Measurements from ENCODE around the gene OR2Y1.

DNA sequence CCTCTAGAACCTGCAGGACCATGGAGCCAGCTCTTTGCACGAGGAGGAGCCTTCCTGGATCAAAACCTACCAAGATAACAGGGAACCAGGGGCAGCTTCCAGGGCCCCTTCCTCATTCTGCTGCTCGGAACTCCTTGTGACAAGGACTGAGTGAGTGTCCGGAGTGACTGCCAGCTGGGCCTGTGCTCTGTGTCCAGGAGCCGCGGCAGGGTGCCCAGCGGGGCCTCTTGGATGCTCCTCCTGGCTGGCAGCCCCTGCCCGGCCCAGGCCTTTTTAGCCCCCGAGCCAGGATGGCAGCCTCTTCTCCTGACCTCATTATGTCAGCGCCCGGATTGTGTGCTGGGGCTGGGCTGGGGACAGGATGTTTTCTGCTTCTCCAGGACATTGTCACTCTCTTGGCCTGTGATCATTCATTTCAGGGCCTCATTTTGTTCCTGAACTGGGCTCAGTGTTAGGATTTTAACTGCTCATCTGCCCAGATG lies 161.8 kb downstream of the COL23A1 start:
- PRO-cap = no peak

- PRO-cap = no peak
Observed at GRCh38 chr5:178544472-178544999, 45.7 kb downstream of the COL23A1 start.

DNA sequence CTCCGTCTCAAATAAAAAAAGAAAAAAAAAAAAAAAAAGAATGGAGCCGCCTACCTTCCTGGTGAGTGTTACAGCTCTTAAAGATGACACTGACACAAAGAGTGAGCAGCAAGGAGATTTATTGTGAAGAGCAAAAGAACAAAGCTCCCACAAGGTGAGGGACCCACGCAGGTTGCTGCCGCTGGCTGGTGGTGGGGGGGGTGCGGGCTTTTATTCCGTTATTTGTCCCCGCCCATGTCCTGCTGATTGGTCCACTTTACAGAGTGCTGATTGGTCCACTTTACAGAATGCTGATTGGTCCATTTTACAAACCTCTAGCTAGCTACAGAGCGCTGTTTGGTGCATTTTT lies 27.7 kb downstream of the COL23A1 start:
- PRO-cap = no peak

DNA sequence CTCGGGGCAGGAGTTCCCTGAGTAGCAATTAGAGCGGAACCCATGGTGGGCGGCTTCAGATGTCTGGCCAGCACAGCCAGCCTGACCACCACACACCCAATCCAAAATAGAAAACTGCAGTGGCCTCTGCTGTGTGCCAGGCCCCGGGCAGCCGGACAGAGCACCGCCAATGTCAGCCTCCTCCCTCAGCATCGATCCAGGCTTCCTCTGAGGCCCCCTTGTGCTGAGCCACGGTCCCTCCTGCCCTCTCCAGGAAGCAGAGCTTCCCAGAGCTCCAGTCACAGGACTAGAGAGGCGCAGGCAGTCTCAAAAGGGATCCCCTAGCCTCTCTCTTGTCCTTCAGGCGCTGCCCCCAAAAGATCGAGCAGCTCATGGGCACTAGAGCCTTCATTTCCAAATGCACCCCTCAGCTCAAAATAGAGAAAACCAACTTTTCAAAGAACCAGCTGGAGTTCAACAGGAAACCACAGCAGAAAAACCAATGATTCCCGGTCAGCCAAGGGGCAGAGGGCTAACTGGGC lies 2.6 kb downstream of the ADAMTS2 start:
- PRO-cap = no peak

GRCh38 chr5:179530331-179531136 lies 19.8 kb upstream of the RUFY1 start:
- PRO-cap = bidirectional peak, plus-strand start at chr5:179530864, minus-strand start at chr5:179530782

- PRO-cap = no peak
Observed at GRCh38 chr5:179729761-179730718, 2.6 kb upstream of the MAML1 start.

DNA sequence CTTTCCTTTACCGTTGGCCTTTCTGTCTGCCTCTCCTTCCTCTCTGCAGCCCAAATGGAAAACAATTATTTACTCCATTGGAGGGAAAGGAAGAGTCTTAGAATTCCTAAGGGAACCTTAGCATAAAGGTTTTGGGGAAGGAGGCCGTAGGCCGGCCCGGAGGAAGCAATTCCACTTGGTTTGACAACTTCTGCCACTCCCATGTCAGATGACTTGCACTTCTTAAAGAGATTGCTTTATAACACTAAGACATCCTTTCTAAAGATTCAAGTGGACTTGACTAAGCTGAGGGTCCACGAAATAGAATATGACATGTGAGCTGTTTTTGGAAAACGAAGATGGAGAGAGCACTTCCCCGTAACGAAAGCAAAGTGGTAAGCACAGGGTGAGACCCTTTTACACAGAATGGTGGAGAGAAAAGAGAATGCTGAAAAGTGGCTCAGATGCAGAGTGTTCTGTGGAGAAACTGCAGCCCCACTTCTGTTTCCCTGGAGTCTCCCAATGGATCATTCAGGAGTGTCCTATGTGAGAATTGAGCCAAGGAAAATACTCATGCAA lies 17.9 kb upstream of the LTC4S start:
- PRO-cap = no peak

DNA sequence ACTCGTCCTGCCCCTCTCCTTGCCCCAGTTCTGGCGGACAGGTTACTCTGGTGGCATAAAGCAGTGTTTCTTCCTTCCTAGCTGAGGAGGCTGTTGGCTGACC lies 831 bp upstream of the SQSTM1 start:
- PRO-cap = no peak

DNA sequence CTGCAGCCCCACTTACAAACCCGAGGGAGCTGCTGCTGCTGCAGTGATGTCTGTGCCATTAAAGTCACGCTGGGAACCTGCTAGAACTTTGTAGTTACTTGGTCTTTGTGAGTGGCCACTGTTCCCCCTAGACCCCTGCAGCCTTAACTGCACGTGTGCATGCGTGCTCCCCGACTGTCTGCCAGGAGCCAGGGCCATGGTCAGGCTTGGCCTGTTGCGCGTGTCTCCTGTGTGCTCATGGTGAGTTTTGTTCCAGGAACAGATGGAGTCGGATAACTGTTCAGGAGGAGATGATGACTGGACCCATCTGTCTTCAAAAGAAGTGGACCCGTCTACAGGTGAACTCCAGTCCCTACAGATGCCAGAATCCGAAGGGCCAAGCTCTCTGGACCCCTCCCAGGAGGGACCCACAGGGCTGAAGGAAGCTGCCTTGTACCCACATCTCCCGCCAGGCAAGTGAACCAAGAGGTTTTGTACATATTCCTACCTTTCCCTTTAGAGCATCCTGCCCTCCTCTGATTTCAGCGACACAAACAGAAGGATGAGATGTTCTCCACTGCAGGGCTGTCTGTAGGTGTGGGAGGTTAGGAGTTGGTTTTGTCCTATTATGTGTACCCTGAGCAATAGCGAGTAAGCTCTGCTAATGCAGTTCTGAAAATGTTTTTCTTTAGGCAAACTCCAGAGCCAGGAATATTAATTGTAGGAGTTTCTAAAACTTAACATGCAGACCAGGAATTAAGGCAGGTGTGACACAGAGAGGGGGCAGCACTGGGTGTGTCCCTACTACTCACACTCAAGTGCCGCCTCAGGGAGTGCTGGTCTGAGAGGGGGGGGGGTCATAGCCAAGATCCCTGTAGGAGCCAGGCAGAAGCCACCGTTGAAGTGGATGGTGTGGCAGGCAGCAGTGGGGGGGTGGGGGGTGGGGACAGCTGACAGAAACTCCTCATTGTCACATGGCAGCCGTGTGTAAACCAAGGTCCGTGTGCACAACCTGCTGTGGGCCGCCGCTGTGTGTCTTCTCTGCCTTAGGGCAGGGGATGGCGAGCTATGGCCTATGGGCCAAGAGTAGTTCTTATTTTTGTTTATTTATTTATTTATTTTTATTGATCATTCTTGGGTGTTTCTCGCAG lies 13.0 kb downstream of the SQSTM1 start:
- PRO-cap = no peak

GRCh38 chr5:179871257-179871918 lies 12.8 kb upstream of the MRNIP start:
- PRO-cap = no peak

GRCh38 chr5:179993415-179993991 lies 78.1 kb downstream of the RNF130 start:
- PRO-cap = no peak

DNA sequence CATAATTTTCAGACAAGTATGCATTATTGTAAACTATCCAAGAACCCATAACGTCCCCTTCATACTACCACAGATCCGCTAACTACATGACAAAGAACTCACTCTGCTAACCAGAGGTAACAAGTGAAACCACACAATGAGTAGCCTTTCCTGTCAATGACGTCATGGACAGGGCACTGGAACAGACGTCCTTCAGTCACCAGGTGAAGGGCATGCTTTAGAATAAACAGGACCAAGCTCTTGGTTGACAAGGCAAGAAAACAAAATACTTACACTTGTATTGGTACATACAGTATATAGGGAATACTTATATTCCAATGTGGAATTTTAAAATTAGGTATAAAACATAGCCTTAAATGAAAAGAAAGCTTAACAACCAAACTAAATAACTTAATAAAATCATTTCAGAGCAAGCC lies 45.2 kb downstream of the RNF130 start:
- PRO-cap = no peak

GRCh38 chr5:180083015-180083846 lies 11.7 kb upstream of the RNF130 start:
- PRO-cap = no peak

- PRO-cap = no peak
Observed at GRCh38 chr5:180291030-180291800, 668 bp downstream of the MAPK9 start.

- PRO-cap = no peak
Observed at GRCh38 chr5:180466940-180467795, 27.0 kb upstream of the CNOT6 start.

DNA sequence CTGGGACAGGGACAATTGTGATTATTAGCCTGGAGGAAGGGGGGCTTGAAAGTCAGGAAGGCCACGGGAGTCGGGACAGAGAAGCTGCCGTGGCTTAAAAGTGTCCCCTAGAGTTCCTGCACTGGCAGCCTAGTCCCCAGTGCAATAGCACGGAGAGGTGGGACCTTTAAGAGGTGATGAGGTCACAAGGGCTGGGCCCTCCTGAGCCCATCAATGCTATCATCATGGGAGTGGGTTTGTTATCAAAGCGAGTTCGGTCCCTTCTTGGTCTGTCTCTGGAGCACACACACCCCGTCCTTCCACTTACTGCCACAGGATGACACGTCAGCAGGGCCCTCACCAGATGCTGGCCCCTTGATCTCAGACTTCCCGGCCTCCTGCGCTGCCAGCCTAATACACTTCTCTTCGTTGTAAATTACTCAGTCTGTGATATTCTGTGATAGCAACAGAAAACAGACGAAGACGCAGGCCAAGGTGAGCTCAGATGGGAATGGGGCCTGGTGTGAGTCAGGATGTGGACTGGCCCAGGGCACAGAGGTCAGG lies 26.3 kb upstream of the CNOT6 start:
- PRO-cap = no peak

GRCh38 chr5:180739879-180740412 lies at the start of gene OR2Y1:
Gene OR2Y1 (minus strand): TSS chr5:180740058.
- PRO-cap = no peak

DNA sequence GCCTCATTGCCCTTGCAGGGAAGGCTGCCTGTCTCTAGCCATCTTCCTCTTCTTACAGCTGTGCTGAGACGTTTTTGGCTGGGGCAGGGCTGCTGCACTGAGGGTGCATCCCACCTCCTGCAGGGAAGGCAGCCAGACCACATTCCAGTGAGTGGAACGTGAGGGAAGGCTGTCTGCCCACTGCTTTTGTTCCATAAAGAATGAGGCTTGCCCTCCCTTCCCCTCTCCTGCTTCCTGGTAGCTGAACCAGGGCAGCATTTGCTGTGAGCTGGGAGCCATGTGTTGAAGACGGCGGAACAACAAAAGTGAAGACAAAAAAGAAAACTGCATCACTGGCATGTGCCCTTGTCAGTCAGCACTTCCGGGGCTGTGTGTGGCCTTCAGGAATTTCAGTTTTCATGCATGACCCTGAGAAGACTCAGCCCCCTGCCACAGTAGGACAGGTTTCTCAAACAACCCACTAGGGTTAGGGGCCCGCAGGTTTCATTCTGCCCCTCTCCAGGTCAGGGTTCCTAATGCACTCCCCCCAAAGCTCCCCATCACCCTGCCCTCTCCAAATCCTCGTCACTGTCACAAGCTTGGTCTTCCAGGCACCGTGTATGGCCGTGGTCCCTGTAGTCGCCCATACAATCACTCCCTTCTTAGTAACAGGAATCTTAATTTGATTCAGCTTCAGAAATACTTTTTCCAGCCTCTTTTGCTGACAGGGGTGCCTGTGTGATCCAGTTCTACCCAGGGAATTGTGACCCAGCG lies 16.6 kb downstream of the MGAT1 start:
- PRO-cap = no peak

DNA sequence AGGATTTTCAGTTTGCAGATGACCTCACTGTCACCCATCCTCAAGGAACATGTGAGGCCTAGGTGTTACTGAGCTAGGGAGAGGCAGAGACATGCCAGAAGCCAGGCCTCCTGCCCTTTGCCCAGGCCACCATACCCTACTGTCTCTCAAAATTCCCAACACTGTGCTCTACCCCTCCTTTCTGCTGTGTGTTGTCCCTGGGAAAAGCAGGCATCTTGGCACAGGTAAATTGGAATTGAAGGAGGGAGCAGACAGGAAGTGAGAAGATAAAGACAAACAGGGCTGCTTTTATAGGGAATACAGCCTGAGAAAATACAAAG lies 4.5 kb upstream of the MGAT1 start:
- PRO-cap = no peak

DNA sequence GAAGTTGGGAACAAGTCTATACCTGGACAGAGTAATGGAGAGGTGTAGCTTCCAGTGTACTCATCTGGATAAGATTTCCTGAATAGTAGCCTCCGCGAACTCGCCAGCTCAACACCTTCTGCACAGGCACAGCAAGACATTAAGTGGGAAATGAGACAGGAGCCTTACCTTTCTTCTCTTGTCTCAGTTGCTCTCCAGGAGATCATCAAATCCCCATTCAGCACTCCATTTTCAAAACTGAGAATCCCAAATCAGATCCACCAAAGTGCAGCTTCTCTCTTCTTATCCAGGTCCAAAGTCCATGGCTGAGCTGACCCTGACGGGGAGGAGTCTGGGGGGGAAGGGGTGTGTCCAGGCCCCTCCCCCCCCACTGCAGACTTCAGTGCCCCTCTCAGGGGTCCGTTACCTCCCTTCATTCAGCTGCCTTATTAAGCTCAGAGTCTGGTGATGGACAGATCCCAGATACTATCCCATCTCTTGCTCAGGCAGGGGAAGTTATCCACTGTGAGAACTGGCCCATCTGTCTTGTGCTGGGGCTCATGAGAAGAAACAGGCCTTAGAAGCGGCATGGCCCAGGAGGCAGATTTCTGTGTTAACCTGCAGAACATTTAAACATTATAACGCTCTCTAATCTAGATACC lies 6.0 kb upstream of the MGAT1 start:
- PRO-cap = no peak

All from left cardiac atrium (tissue), 1 donor.